Measurements from ENCODE around the genes LCE2C, LCE2B, LCE2A and LCE1D.

DNA sequence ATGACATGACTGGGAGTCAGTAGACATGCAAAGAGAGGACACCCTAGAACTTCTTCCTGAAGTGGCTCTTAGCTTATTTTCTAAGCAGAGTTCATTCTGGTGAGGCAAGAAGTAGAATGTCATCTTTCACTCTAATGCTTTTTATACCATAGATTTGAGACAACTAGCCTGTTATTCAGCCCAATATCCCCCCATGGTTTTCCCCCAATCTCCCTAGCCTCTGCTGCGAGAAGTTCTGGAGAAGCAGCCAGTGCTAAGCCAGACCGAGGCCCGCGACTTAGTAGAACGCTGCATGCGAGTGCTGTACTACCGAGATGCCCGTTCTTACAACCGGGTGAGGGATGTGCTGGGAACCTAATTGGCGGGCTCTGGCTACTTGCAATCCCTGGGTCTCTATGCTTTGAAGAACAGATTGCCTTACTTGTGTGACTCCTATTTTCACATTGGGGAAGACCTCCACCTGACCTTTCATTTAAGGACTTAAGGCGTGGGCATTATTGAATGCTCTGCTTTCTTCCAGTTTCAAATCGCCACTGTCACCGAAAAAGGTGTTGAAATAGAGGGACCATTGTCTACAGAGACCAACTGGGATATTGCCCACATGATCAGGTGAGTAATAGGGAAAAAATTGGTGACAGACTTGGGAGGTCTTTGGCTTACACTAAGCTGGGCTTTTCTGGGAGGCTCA lies 1.8 kb downstream of the PSMB4 start:
- PRO-cap: no peak

DNA sequence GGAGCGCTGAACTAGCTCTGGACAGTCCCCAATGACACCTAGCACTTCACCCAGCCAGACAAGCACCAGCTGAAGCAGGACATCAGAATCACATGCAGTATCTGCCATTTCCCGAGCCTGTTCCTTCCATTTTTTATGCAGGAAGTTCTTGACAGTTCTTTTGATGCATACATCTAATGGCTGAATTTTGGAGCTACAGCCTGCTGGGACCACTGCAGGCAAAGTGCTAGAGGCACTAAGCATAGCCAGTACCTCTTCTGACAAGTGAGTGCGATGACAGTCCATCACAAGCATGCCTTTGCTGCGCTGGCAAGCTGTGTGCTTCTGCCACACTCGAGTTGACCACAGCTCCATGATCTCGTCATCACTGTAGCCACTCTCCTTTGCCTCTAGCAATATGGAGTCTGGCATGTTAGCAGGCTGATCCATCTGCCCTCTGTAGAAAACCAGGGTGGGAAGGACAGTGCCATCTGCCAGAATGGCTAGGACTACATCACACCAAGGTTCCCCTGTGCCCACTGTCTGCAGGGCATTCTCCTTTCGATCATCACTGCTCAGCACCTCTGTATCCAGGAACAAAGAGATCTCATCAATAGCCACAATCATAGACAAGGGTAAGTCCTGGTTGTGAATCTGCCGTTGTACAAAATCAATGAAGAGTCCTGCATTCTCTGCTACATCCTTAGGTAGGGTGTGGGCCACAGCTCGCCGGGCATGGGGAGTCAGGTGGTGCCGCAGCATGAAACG lies 5.9 kb downstream of the PSMB4 start:
- PRO-cap: no peak

GRCh38 chr1:151408148-151409010 lies 9.0 kb downstream of the PSMB4 start:
- PRO-cap: no peak

- PRO-cap: no peak
Measured at GRCh38 chr1:151425197-151425604, 25.8 kb downstream of the PSMB4 start.

GRCh38 chr1:151526627-151527207 lies 13.4 kb upstream of the TUFT1 start:
- PRO-cap: no peak

GRCh38 chr1:151529067-151529804 lies 10.9 kb upstream of the TUFT1 start:
- PRO-cap: no peak

GRCh38 chr1:151547031-151548000 lies 7.2 kb downstream of the TUFT1 start:
- PRO-cap: no peak

- PRO-cap: no peak
Measured at GRCh38 chr1:151716888-151717371, 327 bp upstream of the CELF3 start.

- PRO-cap: unidirectional peak, minus-strand start at chr1:151728436; unidirectional peak, minus-strand start at chr1:151728560
Measured at GRCh38 chr1:151728020-151729065, 7.0 kb downstream of the RIIAD1 start.

DNA sequence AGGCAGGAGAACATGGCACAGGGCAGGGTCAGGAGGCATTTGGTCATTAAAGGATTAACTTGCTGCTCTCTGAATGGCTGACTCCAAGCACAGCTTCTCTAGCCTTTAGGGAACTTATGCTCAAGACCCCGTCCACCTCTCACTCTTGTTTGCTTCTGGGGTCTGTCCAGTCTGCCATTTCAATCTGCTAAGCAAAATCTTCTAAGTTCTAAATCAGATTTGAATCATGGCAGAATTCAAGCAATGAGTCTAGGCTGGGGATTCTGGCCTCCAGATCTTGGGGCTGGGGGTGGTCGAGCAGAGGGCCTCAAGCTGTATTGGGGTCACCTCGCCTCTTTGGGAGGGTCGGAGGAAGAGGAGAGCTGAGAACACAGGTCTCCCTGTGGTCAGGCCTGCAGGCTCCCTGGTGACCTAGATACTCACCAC lies 10.3 kb upstream of the LINGO4 start:
- PRO-cap: no peak

GRCh38 chr1:151834308-151834839 lies 2.8 kb upstream of the RORC start:
- PRO-cap: no peak

DNA sequence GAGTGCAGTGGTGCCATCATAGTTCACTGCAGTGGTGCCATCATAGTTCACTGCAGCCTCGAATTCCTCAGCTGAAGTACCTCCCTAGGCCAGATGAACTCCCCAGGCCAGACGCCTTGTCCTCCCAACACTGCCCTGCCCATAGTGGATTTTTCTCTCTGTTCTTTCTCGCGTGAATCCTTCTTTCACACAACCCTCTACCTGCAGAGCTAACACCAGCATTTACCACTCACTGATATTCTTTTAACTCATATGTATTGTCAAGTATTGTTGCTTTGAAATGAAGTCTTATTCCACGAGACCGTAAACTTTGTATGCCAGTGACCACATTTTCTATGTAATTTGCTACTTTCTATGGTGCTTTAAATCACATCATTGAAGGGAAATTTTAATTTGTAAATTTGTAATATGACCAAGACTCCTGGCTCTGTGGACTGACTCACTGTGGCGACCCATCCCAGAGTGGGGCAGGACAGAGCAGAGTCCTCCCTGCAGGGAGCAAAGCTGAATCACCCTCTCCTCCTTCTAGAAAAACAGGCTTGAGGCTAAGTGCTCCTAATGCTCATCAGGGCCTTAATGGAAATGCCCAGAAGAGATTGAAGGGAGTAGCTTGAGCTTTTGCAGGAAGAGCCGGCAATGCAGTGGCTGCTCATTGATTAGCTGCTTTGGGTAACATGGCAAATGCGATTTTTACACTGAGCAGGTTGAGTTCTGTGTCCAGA lies 17.0 kb downstream of the S100A10 start:
- PRO-cap: no peak

- PRO-cap: no peak
Measured at GRCh38 chr1:151994202-151994342, 413 bp upstream of the S100A10 start.

DNA sequence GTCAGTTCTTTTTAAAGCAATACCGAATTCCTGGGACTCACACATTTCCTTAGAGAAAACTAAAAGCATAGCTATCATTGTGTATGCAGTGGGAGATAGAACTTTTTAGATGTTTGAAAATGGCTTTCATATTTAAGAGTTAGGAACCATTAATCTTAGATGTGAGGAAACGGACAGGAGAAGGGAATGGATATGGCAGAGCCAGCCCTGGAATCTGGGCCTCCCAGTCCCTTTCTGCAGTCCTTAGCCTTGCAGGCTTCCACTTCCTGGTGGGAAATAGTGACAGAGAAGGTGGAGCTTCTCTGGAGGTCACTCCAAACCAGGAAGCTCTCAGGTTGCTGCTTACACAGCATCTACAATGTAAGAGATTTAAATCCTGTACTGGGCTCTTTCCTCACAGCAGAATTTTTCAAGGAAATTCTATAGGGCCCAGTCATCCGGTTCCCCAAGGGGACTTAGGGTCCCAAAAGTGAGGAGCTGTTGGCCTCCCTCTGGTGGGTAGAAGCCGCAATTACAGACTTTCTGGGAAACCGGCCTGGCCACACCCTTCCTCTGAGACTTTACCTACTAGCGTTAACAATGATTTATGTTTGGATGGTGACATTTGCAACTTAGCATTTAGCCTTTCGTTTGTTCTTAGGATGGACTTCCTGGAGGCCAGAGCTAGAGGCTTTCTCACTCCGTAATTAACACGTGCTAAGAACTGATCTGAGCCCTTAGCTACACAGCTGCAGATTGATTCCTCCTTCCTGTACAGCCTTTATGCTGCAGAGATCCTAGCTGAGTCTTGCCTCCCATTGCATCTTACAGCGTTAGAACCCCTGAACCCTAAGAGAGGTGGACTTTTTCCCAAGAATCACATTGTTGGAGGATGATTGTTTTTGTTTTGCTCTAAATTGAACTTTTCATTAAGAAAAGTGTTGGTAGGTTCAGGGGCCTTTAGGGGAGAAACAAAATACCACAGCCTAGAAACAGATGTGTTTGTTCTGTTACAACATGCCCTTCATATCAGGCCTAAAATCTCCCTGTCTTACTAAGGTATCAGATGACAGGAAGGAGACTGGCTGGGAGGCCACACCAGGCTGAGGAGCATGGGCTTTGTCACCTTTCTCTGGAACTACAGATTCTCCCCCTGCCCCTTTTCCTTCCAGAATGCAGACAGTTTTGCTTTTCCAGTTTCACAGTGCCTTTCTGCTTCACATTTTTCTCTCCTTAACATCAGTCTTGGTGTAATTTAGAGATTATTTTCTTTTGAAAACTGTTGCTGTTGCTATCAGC lies 2.1 kb downstream of the S100A11 start:
- PRO-cap: no peak

GRCh38 chr1:152459775-152460507 lies 45.9 kb upstream of the CRNN start:
- PRO-cap: no peak

DNA sequence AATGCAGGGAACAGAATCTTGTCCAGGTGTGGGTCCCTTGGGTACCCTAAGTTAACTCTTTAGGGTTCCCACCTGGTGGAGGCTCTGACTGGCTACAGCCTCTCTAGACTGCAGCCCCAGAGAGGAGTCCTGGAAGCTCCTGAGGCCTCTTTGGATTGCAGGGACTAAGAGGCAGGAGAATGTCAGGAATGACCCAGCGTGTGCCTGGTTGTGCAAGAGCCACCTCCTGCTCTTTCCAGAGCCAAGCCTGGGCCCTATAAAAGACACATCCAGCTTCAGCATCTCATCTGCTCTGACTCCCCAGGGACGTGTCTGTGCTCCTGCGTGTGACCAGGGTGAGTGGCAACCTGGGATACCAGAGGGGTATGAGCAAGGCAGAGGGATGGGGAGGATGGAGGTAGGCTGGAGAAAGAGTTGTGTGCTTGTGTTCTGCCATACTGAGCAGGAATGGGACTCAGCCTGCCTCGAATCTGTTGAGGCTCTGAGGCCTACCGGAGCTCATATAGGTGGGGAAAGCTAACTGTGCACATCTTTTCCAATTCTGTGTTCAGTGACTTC lies at the start of gene LCE2C:
Gene LCE2C (plus strand): TSS at position 286 of the 558 bp plus-strand sequence.
- PRO-cap: no peak

- PRO-cap: no peak
Measured at GRCh38 chr1:152685915-152686366, at the start of gene LCE2B. Gene LCE2B (plus strand): TSS chr1:152686123.

DNA sequence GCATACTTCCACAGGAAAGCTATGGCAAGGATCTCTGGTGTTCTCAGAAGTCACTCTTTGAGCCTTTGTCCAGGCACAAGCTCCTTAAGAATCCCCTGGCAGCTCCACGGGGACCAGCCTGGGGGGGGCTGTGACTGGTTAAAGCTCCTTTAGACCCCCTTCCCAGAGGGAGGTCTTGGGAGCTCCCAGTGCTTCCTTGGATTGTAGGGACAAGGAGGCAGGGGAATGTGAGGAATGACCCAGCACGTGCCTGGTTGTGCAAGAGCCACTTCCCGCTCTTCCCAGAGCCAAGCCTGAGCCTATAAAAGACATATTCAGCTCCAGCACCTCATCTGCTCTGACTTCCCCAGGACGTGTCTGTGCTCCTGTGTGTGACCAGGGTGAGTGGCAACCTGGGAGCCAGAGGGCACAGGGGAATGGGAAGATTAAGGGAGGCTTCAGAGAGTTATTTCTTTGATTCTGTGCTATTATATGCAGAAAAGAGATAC lies at the start of gene LCE2A:
Gene LCE2A (plus strand): TSS at position 331 of the 488 bp plus-strand sequence.
- PRO-cap: no peak

GRCh38 chr1:152708202-152708438 lies 160 bp downstream of the LCE4A start:
- PRO-cap: no peak

DNA sequence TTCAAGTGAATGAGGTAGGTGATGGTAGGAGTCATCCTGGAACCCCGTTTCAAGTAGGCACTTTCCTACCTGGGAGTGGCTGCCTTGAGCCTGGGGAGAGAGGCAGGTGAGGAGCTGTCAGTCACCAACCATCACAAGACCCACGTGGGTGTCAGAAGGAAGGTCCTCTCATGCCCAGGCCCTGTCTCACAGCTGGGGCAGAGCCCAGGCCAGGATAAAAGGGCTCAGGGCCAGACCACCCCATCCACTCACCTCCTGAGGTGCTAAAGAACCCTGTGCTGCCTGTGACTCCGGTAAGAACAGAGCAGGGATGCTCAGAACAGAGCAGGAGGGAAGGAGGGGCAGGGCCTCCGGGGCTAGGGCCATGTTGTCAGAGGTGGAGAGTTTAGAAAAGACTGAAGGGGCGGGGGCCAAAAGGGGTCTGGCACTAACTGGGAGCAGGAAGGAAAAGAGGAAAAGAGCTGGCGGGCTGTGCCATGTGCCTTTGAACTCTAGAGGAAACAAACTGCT lies at the start of gene LCE1D:
Gene LCE1D (plus strand): TSS at position 243 of the 510 bp plus-strand sequence.
- PRO-cap: no peak